Thoracic aorta endothelial cell (primary cell): Measurements from ENCODE around the genes DUSP7, TWF2, PPM1M, SEMA3G and UQCC5.

GRCh38 chr3:52056270-52056784 is at the start of gene DUSP7:
Gene DUSP7, minus strand, starts transcription at chr3:52056571.
- CAGE, long polyA plus RNA = no peak

DNA sequence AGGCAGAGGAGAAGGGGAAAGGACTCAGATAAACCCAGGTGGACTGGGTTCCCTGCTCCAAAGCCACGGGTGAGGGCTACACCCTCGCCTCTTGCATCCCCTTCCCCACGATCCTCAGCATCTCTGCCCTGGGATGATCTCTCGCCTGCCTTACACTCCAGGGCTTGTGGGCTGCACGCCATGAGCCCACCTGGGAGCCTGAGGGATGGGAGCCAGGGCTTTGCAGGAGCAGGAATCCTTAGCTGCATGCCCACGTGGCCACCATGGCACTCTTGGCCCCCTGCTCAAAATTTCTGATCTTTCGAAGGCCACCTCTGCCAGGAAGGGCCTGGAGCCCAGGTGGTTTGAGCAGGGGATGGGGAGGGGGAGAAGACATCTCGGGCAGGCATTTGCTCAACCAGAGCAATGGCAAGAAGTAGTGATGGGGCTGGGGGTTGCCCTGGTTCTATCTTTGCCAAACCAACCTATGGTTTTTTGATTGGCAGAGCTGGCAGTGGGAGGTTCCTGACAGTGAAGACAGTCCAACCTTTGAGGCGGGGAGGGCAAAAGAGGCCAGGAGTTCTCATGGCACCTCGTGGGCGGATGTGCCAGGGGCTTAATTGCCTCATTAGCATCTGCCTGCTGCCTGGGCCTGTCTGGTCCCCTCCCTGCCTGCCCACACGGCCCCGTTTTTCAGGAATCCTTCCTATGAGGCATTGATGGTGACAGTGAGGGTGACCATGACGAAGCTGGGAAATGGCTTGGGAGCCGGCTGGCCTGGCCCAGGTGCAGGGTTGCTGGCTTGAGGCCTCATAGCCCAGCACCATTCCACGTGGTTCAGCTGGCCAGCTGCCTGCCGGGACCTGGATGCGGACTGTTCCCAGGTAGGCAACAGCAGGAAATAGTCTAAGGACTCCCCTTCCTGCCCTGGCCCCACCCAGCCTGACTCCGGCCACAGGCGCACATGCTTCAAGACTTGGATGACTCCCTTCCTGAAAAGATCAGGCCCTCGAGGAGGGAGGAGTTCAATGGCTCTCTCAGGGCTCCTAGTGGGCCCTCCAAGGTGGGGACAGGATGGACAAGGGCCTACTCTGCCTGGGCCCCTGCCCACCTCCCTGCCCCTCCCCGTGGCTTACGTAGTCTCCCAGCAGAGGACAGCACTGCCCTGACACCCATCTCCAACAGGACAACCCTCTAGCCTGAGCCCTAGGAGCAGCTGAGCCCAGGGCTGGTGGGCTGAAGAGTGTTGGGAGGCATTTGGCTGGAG is 8.7 kb upstream of the DUSP7 start:
- CAGE, long polyA plus RNA = no peak

DNA sequence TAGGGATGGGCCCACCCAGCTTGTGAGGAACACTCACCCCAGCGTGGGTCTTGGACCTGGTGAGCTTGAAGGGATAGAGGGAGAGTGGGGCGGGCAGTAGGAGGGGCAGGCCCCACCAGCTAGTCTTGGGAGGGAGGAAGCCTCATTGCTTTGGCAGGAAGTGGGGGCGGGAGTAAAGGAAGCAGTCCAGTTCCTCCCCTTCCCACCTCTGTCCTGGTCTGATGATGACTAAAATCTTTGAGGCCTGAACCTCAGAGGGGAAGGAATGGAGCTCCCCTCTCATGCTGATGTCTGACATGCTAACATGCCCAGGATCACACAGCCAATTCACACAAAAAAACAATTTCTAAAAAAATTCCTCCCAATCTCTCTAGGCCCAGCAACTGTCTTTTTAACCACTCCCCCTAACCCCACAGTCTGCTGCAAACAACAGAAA is 30.7 kb upstream of the DUSP7 start:
- CAGE, long polyA plus RNA = no peak

- CAGE, long polyA plus RNA = no peak
Observed at GRCh38 chr3:52096279-52096772, 40.0 kb upstream of the DUSP7 start.

- CAGE, long polyA plus RNA = no peak
Observed at GRCh38 chr3:52188740-52189517, 9.0 kb upstream of the ALAS1 start.

DNA sequence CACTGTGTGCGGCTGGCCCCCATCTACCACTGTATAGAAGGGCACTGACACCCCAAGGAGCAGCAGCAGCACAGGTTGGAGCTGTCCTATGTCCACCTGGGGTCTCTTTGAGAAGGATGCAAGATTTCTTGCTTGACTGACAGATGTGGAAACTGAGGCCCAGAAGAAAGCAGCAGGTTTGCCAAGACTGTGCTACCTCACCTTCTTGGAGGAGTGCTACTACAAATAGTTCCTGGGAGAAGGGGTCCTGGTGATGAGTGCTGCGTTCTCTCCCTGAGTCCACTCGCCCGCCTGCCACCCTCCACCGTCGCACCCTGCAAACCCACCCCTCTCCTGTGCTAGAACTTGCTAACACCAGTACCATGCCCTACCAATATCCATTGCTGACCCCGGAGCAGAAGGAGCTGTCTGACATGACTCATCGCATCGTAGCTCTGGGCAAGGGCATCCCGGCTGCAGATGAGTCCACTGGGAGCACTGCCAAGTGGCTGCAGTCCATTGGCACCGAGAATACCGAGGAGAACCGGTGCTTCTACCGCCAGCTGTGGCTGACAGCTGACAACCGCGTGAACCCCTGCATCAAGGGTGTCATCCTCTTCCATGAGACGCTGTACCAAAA is 5.0 kb upstream of the ALAS1 start:
- CAGE, long polyA plus RNA = no peak

- CAGE, long polyA plus RNA = no peak
Observed at GRCh38 chr3:52196728-52197355, 1.1 kb upstream of the ALAS1 start.

- CAGE, long polyA plus RNA = no peak
Observed at GRCh38 chr3:52204258-52204919, 6.4 kb downstream of the ALAS1 start.

GRCh38 chr3:52221995-52222507 is 3.4 kb downstream of the TLR9 start:
- CAGE, long polyA plus RNA = no peak

DNA sequence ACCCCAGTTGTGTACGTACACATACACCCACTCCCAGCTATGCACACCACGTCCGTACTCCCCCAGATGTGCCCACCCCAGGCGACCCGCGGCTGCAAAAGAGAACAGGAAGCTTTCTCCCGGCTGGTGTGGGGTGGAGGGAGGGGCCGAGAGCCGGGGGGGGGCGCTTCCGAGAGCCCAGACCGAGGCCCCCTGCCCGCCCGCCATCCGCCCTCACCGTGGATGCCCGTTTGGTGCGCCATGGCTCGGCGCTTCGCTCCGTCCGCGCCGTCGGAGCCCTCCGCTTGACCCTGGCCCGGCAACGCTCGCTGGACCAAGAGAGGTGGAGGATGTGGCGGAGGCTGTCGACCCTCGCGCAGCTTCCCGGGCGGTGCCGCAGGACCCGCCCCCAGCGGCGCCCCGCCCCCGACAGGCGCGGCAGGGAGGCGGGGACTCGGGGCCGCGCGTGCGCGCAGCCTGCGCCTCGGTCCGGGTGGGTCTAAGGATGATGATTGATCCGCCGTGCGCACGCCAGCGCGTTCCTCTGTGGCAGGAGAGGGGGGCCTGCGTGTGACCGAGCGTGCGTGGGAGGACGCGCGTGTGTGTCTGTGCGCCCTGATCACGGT is at the start of gene TWF2:
Gene TWF2, minus strand, starts transcription at position 384 of the 605 bp plus-strand sequence.
- CAGE, long polyA plus RNA = no peak

DNA sequence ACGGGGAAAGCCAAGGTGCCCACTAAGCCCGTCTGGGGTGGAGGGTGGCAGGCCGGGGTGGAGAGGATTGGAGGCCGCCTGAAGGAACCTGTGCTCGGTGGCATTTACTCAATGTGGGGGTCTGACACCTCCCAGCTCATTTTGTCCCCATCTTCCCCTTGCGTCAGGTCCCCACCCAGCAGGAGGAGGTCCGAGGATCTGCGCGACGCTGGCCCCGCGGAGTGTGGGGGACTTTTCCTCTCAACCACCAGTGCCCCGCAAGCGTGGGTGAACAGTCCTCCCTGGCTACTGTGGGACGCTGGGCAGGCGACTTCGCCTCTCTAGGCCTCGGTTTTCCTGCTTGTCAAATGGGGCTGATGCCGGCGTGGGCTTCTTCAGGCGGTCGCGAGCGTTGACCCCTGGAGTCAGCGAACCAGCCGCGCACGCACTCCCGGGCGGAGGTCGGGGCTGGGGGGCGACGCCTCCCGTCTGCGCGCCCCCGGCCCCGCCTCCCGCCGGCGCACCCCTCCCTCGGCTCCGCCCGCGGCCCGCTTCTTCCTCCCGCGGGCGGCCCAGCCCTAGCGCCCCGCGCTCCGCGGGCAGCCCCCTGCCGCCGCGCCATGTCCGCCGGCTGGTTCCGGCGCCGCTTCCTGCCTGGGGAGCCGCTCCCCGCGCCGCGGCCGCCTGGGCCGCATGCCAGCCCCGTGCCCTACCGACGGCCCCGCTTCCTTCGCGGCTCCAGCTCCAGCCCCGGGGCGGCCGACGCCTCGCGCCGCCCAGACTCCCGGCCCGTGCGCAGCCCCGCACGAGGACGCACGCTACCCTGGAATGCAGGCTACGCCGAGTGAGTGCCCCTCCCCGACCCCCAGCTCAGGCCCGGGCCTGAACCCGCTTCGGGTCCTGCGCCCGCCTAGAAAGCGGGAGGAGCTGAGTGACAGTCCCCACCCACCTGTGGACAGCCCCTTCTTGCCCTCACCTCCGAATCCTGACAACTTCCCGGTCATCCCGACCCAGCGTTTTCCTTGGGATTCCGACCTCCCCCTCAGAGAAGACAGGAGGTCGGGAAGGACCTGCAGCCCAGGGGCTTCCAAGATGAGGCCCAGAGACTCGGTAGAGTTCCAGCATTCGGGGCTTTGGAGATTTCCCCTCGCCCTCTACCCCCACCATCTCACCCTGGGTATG is at the start of gene PPM1M:
Gene PPM1M, plus strand, starts transcription at position 534 of the 1,161 bp plus-strand sequence.
- CAGE, long polyA plus RNA = no peak

- CAGE, long polyA plus RNA = no peak
Observed at GRCh38 chr3:52290172-52290741, 2.6 kb downstream of the GLYCTK start.

- CAGE, long polyA plus RNA = no peak
Observed at GRCh38 chr3:52349621-52350007, 33.5 kb downstream of the DNAH1 start.

GRCh38 chr3:52444673-52445504 is at the start of gene SEMA3G:
Gene SEMA3G, minus strand, starts transcription at chr3:52445103.
- CAGE, long polyA plus RNA = no peak

GRCh38 chr3:52527433-52528711 is 5.8 kb downstream of the NT5DC2 start:
- CAGE, long polyA plus RNA = no peak

- CAGE, long polyA plus RNA = no peak
Observed at GRCh38 chr3:52536259-52536865, at the start of gene UQCC5. Gene UQCC5, plus strand, starts transcription at chr3:52536605.

GRCh38 chr3:52550417-52550870 is 14.0 kb downstream of the UQCC5 start:
- CAGE, long polyA plus RNA = no peak

- CAGE, long polyA plus RNA = no peak
Observed at GRCh38 chr3:52617157-52617706, 68.6 kb upstream of the GNL3 start.

GRCh38 chr3:52694377-52695492 is 8.9 kb downstream of the GNL3 start:
- CAGE, long polyA plus RNA = no peak

DNA sequence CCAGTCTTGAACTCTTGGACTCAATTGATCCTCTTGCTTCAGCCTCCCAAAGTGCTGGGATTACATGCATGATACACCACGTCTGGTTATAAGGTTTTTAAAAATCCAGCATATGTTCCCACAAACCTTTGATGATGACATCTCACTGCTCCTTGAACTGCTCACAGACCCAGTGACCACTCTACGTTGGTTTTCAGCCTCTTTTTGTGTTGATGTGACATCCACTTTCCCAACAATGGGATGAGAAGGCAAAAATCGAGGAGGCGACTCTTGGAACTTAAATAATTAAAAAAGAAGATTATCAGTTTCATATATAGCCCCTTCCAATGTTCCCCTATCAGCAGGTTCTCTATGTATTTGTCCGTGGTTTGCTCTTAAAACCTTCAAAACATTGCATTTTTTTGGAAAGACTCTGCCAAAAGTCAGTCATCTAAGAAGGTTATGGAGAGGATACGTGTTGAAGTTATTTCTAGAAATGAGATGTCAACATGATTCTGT is 24.8 kb downstream of the NEK4 start:
- CAGE, long polyA plus RNA = no peak